Melanocyte of skin (primary cell): ENCODE data around the genes ACOX3 and USP17L28.

DNA sequence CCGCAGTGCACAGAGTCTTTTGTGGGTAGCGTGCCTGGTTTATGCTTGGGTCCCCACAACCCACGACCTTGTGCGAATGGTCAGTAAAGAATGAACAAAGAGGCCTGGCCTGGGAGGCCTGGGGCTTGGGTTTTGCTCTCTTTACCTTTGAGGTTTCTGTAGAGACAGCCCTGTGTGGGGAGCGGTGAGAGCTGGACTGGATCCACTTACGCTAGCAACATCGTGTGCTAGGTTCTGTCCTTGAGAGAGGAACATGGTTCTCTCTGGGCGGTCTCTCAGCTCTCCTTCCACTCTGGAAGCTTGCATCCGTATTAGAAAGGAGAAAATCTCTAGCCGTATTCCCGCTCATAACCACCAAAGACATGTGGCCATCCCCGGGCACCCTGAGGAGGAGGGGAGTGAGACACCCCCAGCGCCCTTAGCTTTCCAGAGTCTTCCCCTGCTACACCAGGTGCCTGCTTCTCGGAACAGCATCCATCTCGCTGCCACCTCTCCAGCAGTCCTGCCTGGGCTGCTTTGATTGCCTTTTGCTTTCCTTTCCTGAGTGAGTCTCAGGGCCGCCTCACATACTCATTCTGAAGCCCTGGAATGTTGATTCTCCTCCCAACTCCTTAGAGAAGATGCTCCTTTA, 1.3 kb downstream of the TADA2B start:
- CAGE, long polyA plus RNA, 2 experiments, result no peak in any of the 2 experiments

DNA sequence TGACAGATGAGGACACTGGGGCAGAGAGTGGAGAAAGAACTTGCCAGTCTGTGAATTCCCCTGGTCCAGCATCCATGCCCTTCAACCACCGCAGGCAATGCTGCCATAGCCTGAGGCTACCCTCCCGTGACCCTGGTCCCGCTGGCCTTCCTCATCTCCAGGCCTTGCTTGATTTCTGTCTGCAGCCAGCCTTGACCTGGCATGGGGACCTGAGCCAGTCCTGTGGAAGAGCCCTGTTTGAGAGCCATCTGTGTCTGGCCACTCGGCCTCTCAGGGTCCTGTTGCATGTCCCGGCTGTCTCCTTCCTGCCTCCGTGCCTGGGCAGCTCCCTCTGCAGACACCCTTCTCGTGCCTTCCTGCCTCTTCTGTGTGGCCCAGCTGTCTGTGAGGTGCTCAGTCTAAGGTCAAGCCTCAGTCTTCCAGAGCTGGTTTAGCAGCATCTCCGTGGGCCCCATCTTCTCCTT, 108.3 kb downstream of the SORCS2 start:
- CAGE, long polyA plus RNA, 2 experiments, result no peak in any of the 2 experiments

DNA sequence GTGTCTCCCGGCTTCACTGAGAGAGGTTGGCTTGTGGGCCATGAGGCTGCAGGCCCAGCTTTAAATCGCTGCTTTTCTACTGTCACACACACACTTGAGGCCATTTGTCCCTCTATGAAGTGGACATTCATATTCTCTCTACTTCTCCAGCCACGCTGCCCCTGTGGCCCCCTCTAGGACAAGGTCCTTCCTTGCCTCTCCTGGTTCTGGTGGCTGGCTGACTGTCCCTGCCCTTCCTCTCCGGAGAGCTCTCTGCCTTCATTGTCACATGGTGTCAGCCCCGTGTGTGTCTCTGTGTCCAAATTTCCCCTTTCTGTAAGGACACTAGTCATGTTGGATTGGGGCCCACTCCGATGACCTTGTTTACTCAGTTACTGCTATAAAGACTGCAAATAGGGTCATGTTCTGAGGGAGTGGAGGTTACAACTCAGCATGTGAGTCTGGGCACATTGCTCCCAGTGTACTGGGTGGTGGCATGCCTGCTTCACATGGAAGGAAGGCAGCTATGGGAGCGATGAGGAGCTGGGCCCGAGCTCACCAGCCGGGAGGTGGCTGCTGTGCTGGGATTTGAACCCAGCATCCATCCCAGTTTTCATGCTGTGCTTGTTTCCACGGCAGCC, 129.5 kb upstream of the PSAPL1 start:
- CAGE, long polyA plus RNA, 2 experiments, result no peak in any of the 2 experiments

GRCh38 chr4:7938447-7939482, 896 bp downstream of the AFAP1 start:
- CAGE, long polyA plus RNA, 2 experiments, result no peak in any of the 2 experiments

DNA sequence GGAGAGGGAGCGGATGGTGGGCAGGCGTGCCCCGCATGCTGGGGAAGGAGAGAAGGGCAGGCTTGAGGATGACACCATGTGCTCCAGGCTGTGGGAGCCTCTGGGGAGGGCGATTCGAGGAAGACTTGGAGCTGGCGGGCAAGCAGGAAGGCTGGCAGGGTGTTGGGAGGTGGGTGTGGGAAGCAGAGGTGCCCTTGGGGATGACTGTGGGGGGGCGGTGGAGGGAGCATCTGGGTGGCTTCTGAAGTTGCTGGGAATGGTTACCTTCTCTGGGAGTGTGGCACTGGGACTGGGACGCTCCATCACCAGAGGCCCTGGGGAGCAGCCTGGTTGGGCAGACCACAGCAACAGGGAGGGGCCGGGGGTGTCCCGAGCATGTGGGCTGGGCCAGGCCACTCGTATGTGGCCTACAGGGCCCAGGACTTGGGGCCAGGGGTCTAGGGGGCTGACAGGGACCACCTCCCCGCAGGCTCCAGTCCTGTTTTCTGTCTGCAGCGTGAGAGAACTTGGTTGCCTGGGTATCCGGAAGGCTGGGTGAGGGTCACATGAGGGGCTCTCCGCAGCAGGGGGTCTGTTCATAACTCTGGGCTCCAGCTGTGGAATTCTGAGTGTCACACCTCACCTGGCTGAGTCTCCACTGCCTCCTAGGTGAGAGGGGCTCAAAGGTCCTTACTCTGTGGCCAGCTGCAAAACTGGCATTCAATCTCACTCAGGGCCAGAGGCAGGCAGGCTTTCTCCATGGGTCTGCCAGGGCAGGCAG, 31.0 kb upstream of the AFAP1 start:
- CAGE, long polyA plus RNA, 2 experiments, result no peak in any of the 2 experiments

DNA sequence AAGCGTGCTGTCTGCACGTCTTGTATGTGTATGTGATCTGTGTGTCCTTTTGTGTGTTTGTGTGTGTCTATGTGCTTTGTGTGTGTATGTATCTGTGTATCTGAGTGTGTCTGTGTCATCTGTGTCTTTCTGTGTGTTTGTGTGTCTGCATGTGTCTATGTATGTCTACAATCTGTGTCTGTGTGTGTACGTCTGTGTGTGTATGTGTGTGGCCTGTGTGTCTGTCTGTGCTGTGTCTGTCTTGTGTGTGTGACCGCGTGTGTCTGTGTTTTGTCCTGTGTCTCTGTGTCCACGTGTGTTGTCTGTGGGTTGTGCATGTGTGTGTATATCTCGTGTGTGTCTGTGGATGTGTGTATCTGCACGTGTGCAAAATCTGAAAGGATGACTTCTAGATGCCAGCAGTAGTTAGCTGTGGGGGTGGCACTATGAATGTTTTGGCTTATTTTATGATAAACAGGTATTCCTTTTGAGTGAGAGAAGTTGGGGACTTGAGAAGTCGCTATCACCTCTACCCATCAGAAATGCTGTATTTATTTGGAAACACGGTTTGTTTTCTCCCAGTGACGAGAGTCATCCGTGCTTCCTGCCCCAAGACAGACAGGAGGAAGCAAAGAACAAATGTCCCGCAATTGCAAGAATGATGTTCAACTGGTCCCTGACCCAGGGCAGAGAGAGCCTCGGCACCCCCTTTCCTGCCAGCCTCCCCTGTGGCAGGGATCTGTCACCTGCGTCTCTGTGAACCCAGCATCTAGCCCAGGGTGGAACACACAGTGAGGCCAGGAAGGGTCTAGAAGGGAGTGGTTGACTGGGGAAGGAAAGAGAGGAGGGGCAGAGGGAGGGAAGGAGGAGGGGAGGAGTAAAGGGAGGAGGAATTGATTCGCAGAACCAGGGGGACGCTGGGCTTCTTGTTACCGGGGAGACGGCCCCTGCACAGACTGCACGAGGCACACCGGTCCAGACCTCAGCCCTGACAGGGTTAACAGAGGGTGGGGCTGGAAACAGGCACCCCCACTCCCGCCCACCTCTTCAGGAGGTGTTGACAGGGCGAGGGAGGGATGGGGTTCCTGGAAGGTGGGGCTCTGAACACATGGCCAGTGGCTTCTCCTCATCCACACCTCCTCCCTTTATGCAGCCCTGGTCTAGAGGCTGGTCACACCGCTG, 88.3 kb downstream of the ABLIM2 start:
- CAGE, long polyA plus RNA, 2 experiments, result no peak in any of the 2 experiments

DNA sequence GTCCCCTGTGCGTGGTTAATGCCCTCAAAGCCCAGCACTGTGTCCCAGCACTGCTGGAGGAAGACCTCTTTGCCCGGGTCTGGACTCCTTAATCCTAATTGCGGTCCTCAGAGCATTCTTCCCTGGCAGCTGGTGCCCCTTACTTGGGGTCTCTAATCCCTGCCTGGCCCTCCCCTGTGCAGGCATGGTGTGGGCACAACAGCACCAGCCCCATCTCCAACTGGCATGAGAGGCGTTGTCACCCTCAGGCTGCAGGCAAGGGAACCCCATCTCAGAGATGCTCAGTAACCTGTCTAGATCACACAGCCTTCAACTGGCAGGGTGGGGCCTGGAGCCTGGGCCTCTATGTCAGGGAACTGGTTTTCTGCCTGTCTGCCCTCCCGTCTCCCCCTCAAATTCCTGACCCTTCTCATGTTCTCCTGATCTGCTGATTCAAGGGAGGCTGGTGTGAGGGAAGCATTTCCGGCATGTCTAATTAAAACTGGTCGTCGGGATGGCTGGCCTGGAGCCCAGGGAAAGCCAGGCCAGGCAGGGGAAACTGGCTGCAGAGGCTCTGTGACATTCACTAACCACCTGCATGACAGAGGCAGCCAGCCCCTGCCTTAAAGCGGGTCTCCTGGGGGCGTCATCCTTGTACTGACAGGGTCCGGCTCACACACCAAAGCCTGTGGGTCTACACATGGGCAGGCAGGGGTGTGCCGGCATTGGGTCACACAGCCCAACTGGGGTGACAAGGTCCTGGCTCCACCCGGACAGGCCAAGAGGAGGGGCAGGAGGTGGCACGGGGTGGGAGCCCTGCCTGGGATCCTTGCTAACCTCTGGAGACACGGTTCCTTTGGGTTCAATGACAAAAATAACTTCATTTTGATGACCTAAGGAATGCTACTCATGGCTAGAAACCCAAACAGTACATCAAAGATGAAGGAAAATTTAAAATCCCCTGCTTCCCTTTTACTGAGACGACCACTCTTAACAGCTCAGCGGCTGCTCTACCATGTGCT, 35.3 kb downstream of the ABLIM2 start:
- CAGE, long polyA plus RNA, 2 experiments, result no peak in any of the 2 experiments

GRCh38 chr4:8156556-8157147, 2.0 kb downstream of the ABLIM2 start:
- CAGE, long polyA plus RNA, 2 experiments, result no peak in any of the 2 experiments

- CAGE, long polyA plus RNA, 2 experiments, result no peak in any of the 2 experiments
Measured at GRCh38 chr4:8171898-8172341, 13.3 kb upstream of the ABLIM2 start.

DNA sequence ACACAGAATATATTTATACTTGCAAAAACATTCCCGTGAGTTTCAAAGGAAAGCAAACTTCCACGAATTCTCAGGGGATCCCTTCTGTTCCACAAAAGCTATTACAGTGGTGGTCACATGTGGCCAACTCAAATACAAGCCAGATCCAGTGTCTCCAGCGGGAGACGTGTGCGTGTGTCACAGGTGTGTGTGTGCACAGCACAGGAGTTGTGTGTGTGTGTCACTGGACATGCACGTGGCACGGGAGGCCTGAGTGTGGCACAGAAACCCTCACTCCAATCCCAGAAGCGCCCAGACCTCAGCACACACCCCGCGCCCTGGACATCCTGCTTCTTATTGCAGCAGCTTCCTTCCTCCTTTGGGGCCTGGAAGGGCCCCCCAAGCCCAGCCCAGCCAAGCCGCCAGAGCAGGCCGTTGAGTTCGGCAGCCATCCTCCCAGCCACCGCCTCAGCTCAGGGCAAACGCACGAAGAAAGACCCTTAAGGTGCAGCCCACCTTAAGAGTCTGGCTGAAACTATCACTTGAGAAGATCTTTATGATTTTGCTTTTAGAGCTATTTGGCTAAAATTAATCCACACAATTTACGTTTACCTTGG, 37.9 kb downstream of the ACOX3 start:
- CAGE, long polyA plus RNA, 2 experiments, result no peak in any of the 2 experiments

GRCh38 chr4:8439931-8440943, at the start of gene ACOX3:
Gene ACOX3, minus strand, starts transcription at chr4:8440723.
- CAGE, long polyA plus RNA, 2 experiments, result no peak in any of the 2 experiments

DNA sequence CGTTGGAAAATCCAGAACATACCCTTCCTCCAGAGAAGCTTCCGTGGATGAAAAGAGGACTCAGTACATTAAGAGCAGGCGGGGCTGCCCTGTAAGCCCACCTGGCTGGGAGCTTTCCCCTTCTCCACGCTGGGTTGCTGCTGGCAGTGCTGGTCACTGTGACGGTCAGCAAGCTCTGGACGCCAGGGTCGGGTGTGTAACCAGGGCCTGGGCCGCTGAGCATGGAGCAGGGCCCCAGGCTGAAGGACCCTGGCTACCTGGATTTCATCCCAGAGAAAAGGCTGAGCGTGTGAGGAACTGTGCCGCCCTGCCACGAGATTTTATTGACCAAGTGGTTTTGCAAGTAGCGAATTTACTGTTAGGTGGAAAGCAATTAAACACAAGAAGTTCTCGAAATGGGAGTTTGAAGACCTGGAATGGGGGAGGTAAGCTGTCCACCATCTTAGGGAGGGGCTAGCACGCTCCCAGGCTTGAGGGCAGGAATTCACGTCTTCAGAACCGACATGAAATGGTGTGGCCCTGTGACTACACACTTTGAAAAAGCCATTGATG, 27.4 kb downstream of the TRMT44 start:
- CAGE, long polyA plus RNA, 2 experiments, result no peak in any of the 2 experiments

DNA sequence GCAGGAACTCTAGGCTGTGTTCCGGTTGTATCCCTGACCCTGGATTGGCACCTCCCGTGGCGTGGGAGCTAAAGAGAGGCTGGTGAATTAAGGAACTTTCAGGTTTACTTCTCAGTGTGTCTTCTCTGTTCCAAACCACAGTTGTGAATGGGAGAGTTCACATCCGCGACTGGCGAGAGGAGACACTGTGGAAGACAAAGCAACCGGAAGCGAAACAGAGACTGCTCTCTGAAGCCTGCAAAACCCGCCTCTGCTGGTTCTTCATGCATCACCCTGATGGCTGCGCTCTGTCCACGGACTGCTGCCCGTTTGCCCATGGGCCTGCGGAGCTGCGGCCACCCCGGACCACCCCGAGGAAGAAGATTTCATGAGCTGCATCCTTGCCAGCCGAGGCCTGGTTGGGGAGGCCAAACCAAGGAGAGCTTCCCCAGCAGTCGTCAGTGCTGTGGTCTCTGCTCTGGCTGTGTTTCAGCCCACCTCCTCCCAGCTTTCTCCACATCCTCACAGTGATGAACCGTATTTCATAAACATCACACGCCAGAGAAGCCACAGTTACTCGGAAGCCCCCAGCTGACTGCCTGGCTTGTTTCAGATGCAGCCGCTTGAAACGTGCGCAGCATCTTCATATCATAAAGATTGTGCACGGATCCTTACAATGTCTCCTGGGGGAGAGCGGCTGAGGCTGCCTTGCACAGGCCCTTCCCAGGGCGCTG, 35.2 kb downstream of the TRMT44 start:
- CAGE, long polyA plus RNA, 2 experiments, result no peak in any of the 2 experiments

- CAGE, long polyA plus RNA, 2 experiments, result no peak in any of the 2 experiments
Measured at GRCh38 chr4:8478857-8479584, 38.4 kb downstream of the TRMT44 start.

DNA sequence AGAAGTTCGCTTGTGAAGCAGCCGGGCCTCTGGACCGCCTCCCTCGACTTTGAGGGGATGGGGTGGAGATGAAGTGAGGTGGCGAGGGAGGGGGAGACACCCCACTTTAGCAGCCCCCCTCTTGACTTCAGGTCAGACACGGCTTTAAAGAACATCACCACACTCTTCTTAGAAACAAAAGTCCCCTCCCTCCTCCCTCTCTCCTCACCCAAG, 108.6 kb downstream of the CPZ start:
- CAGE, long polyA plus RNA, 2 experiments, result no peak in any of the 2 experiments

GRCh38 chr4:9072654-9073217, 97.5 kb upstream of the FAM90A26 start:
- CAGE, long polyA plus RNA, 2 experiments, result no peak in any of the 2 experiments

DNA sequence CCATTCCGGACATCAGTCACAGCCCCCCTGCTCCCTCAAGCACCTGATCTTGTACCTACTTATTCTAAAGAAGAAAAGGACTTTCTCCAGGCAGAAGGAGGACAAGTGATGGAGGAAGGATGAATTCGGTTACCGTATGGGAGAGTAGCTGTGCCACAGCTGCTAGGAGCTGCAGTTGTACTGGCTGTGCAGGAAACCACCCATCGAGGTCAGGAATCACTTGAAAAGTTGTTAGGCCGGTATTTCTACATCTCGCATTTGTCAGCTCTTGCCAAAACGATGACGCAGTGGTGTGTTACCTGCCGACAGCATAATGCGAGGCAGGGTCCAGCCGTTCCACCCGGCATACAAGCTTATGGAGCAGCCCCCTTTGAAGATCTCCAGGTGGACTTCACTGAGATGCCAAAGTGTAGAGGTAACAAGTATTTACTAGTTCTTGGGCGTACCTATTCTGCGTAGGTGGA, 67.8 kb upstream of the FAM90A26 start:
- CAGE, long polyA plus RNA, 2 experiments, result no peak in any of the 2 experiments

GRCh38 chr4:9348717-9349039, at the start of gene USP17L28:
Gene USP17L28, plus strand, starts transcription at chr4:9348893.
- CAGE, long polyA plus RNA, 2 experiments, result no peak in any of the 2 experiments

GRCh38 chr4:10005936-10006573, 15.2 kb downstream of the SLC2A9 start:
- CAGE, long polyA plus RNA, 2 experiments, result no peak in any of the 2 experiments

DNA sequence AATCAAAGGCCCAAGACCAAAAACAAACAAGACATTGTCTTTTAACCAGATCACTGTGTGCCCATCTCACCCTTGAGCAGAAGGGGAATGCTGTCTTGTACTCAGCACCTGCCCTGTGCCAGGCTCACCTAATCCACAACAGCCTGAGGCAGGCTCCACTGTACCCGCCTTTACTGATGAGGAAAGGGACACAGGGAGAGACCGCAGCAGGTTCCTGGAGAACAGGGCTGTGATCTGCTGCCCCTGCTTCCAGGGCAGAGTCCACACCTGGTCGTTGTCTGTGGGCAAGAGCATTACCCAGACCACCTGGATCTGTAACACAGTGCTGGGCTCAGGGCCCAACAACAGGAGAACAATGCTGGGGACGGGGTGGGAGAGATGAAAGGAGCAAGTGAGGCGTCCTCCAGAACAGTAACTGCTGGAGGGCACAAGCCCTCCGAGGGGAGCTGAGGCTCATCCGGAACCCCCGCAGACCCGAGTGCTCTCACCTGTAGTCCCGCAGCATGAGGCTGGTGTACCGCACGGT, 34.0 kb downstream of the WDR1 start:
- CAGE, long polyA plus RNA, 2 experiments, result no peak in any of the 2 experiments